LUHMES (cell line): ENCODE measurements around the gene C16orf90.

DNA sequence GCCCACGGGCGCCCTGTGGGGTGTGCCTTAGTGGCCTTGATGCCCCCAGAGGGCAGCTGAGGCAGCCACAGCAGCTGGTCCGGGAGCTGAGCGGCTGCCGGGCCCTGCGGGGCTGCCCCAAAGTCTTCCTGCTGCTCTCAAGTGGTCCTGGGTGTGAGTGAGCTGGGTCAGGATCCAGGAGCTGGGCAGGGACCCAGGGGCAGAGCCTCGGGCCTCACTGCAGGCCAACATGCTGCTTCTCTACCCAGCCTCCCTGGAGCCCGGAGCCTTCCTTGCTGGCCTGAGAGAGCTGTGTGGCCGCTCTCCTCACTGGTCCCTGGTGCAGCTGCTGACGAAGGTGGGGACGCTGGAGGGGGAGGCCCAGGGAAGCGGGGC lies 9.7 kb downstream of the ZNF213 start:
- PRO-cap: no peak

DNA sequence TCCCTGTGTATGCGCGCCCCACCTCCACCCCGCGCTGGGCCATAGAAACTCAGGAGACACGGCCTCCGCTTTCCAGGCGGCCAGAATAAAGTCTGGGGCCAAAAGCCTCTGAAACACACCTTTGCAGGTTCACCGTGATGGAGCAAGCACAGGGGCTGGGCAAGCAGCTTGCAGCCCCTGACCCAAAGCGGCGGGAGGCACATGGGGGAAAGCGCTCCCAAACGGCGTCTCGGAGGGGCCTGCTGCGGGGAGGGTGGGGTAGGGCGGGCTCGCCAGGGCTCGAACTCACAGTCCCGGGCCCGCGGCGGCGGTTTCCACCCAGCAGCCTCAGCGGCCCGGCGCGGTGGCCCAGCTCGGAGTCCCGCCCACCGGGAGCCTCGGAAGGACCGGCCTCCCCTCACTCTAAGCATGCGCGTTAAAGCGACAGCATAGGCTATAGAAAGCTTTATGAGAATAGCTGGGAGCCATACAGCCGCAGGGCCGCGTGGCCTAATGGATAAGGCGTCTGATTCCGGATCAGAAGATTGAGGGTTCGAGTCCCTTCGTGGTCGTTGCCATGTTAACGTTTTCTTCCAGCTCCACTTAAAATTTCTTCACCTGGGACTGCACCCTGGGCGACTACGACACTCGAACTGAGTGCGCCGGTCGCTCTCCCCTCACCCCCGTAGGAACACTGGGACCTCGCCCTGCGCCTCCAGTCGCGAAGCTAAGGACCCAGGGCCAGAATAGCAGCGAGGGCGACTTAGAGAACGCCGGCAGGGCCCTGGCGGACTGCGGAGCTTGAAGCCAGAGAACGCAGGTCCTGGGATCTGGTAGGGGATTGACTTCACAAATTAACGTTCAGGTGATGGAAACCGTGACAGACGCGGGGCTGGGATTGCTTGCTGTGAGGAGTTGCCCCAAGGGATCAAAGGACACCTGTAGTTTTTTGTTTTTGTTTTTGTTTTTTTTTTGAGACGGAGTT lies 15.6 kb downstream of the ZNF213 start:
- PRO-cap: bidirectional peak, plus-strand start at position 474 of the sequence, minus-strand start at position 232 of the sequence

- PRO-cap: unidirectional peak, plus-strand start at chr16:3175685
Observed at GRCh38 chr16:3175499-3175957, 40.7 kb downstream of the ZNF213 start.

DNA sequence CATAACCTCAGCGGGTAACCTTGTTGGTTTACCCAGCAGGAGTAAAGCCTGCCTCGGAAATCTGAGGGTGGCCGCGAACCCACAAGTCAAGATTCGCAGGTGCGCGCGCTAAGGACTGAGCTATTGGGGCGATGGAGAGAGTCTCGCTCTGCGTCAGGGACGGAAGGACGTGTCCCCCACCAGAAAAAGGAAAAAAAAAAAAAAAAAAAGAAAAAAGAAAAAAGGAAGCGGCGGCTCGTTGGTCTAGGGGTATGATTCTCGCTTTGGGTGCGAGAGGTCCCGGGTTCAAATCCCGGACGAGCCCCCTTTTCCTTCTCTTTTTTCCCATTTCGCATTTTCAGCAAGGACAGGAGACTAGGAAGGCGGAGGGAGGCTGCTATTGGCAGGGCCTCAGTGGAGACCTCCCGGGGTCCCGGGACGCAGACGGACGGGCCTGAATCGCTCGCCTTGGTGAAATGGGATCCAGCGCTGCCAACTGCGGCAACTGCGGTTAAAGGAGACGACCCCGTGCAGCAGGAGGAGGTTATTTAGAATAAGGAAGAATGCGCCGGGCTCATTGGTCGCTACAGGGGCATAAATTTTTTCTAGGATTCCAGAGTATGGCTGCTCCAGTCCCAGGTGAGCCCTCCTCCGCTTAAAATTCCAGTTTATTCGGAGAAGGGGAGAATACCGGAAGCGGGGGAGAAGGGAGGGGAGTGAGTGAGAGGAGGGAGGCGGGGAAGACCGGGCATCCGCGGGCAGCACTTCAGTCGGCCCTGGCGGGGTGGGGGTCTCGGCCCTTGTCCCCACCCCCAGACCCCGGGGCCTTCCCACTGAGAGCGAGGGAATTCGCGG lies 46.9 kb downstream of the ZNF200 start:
- PRO-cap: bidirectional peak, plus-strand start at position 729 of the sequence, minus-strand start at position 487 of the sequence

DNA sequence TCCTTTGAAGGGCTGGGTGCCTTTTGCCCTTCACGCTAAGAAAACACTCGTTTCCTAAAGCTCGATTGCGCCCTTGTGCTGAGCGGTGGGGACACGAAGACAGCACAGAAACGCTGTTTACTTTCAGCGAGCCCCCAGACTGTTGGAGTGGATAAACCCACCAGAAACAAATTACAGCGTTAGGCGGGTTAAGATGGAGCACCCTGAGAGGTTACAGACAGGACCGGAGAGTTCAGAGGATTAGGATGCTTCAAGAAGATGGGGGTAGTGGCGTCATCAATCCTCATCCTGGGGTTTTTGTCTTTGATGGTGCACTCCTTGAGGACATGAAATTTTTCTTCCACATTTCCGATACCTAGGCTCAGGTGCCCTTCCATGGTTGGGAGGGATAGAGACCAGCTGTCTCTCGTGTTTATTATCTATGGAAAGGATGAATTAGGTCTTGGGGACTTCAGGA lies 9.7 kb downstream of the OR2C1 start:
- PRO-cap: no peak

DNA sequence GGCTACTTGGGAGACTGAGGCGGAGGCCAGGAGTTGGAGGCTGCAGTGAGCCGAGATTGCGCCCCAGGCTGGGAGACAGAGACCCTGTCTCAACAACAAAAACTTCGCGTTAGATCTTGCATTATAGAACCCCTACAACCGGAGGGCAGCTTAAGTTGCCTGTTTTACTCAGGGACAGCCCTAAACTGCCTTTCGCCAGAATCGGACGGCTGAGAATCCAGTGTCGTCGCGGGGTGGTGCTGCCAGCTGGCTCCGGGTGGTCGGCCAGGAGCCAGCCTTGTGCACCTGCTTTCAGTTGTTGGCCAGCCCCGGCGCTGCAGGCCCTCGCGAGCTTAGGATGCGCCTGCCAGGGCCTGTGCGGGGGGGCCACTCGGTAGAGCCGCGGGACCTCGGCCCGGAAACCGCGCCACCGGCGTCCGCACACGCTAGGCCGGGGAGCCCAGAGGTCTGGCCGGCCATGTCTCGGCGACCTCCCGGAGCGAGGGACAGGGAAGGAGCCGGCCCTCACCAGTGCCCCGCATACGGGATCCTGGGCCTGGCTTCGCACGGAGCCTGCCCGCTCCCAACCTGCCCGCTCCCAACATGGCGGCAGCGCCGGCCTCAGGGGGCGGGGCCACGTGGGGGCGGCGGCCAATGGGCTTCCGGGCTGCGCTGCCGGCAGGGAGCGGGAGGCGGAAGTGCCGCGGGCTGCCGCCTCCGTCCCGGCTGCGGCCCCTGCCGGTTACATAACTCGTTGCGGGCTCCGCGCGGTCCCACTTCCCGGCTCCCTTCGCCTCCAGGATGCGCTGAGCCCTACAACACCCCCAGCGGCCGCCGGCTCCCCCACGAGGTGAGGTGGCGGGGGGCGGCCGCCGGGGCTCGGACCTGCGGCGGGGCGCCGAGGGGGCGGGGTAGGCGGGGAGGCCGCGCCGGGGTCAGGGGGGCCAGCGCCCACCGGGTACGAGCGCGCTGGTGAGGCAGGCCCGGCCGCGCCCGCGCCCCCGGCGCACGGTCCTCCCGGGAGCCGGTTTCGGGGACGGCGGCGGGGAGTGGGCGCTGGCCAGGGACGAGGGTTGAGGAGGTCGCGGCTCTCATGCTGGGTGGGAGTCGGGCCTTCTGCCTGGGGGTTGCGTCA lies 14.2 kb downstream of the NAA60 start:
- PRO-cap: bidirectional peak, plus-strand start at position 376 of the sequence, minus-strand start at position 223 of the sequence; bidirectional peak, plus-strand start at position 698 of the sequence, minus-strand start at position 585 of the sequence

- PRO-cap: no peak
Observed at GRCh38 chr16:3495204-3495758, at the start of gene C16orf90. C16orf90 (minus strand) TSS chr16:3495489.

- PRO-cap: unidirectional peak, plus-strand start at chr16:3645441; bidirectional peak, plus-strand start at chr16:3645660, minus-strand start at chr16:3645642
Observed at GRCh38 chr16:3645219-3645796, 9.2 kb upstream of the DNASE1 start.

DNA sequence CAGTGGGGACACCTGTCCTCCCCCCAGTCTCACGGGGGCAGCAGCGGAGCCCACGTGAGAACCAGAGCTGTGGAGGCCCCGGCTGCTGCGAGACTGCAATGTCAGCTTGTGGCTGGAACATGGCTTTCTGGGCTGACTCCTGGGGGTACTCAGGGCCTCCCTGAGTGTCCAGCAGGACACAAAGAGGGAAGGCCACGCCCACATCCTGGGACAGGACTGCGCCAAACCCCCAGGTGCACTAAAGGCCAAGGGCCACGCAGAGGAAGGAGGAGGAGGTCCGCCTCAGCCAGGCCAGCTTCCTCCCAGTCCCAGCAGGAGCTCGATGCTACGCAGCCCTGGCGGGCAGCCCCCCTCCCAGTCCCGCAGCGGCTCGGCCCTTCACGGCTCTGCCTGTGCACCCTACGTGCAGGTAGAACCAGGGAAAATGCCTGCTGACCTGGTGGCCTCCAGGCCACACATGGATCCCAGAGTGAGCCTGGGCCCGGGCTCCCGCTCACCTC lies 21.1 kb downstream of the DNASE1 start:
- PRO-cap: no peak

DNA sequence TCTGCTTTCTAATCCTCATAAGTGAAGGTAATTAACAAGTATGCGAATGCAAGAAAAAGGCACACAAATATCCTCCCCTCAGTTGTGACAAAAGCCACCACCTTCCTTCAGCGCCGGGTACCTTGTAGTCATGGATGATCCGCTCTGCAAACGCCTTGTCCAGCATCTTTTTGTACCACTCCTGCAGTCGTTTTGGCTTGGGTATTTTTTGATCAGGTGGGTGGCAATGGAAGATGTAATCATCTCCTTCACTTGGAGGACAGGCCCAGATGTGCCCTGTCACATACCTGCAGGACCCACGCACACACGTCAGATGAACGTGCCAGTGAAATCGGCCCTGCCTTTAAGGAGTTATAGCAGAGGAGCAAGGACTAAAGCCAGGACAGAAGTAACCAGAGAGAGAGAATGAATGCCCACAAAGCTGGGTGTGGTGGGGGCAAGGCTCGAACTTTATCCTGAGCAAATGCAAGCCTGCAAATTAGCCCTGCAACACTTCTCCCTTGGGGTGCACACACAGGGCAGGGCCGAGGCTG lies 19.3 kb upstream of the TRAP1 start:
- PRO-cap: no peak

GRCh38 chr16:3770376-3770950 lies 53.1 kb upstream of the TRAP1 start:
- PRO-cap: no peak

DNA sequence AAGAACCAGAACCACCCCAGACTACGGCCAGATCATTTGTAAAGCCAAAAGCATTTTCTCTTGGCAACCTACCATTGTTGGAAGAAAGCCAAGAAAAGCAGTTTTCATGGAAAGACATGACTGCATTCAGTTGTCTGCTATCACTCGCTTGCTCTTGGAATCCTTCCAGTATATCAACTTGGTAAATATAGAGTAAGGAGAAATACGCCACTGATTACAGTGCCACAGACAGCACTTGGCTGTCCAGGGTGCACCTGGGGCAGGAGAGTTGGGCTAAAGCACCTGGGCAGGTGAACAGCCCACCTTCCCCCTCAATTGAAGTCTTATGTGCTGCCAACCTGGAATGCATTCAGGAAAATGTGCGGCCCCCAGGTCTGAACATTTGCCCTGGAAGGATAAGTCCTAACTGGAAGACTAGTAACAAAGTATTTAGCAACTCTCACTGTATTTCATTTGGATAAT lies 60.4 kb downstream of the CREBBP start:
- PRO-cap: no peak

GRCh38 chr16:3874988-3875798 lies 5.3 kb downstream of the CREBBP start:
- PRO-cap: no peak

DNA sequence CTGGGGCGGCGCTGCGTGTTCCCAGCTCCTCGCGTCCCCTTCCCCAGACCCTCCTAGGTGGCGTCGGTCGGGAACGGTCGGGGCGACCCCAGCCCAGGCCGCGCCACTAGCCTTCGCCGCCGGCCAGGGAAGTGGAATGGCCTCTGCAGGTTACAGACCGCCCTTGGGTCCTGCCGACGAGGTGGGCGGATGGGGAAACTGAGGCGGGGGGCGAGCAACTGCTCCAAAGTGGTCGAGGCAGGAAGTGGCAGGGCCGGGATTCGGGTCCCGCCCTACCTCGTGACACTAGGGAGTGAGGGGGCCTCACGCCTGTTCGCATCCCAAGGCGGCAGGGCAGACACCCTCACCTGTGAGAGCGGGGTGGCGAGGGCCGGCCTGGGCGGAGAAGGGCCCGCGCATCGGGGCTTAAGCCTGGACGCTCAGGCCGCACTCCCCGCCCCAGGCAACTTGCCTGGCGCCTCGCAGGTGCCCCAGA lies 632 bp upstream of the CREBBP start:
- PRO-cap: no peak

DNA sequence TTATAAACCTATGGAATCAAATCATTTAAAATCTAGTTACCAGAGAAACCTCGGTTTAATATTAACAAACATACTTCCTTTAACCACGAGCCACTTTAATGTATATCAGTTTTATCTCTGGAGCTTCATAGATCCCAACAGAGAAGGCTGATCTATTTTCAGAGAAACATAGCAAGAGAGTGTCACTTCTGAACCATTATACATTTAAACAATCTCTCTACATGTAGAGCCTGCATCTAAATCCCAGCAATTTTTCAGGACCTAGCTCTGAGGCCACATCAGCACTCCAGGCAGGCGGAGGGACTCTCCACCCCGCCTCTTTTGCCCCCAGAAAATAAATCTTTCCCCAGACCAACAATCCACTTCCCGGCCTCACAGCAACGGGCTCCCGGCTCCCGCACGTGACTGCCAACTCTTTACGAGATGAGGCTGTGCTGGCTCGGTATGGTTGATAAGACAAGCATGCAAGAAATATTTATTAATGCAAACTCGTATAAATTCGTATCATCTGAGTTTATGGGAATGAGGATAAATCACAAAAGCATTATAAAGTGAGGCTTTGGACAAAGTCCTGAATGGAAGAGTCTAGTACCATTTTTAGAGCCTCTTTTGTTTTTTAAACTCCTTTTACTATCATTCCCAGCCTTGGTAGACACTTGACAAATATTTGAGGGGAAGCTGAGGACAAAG lies 71.6 kb downstream of the ADCY9 start:
- PRO-cap: no peak

GRCh38 chr16:4094128-4094644 lies 22.1 kb downstream of the ADCY9 start:
- PRO-cap: no peak

GRCh38 chr16:4179140-4179414 lies 62.8 kb downstream of the SRL start:
- PRO-cap: no peak

GRCh38 chr16:4215123-4215659 lies 26.7 kb downstream of the SRL start:
- PRO-cap: no peak

GRCh38 chr16:4253157-4254449 lies 11.7 kb upstream of the SRL start:
- PRO-cap: bidirectional peak, plus-strand start at chr16:4253548, minus-strand start at chr16:4253482; bidirectional peak, plus-strand start at chr16:4254094, minus-strand start at chr16:4253801

DNA sequence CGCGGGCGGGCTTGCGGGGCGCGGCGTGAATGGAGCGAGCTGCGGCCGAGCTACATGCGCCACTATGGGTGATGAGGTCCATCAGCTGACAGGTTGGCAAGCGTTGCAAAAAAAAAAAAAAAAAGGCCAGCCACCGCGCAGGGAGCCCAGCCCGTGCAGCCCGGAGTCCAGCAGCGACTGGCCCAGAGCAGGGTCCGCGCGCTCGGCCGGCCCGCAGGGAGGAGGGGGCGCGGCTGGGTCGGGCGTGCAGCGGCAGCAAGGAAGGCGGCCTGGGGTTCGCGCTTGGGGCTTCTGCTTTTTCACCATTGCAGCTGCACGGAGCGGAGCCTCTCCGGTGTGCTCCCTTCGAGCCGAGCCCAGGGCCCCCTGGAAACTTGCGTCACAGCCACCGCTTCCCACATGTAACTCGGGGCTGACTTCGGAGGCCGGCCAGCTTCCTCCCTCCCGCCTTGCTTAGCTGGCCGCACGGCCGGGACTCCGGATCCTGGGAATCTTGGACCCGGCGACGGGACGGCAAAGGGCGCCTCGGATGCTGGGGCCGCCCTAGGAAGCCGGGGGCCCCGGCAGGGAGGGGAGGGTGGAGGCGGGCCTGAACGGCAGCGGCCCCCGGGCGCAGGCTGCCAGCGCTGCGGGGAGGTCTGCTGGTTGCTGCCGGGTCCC lies 531 bp upstream of the TFAP4 start:
- PRO-cap: bidirectional peak, plus-strand start at position 164 of the sequence, minus-strand start outside the sequence; unidirectional peak, plus-strand start at position 397 of the sequence